Placental pericyte (primary cell): ENCODE results near the genes LUC7L2 and CLEC2L.

- CAGE, long polyA plus RNA, result no peak
Measured at GRCh38 chr7:135755258-135755752, 6.7 kb upstream of the FAM180A start.

DNA sequence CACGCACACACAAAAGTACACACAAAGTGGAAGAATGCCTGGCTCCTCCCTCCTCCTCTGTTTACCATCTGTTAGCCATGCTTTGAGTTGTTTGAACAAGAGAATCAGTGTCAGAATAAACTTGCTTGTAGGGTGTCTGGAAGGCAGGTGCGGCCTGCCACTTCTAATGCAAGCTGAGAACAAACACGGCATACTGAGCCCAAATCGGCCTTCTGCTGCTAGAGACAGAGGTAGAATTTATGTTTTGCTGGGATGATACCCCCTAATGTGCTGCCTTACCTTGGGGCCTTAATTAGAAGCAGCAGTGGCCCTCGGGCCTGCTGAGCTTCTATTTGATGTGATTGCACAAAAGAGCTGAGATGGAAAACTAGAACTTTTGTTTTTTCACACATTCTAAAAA, 24.9 kb upstream of the FAM180A start:
- CAGE, long polyA plus RNA, result no peak

GRCh38 chr7:135930777-135931430, 46.3 kb downstream of the MTPN start:
- CAGE, long polyA plus RNA, result no peak

GRCh38 chr7:135979981-135980324, 2.8 kb upstream of the MTPN start:
- CAGE, long polyA plus RNA, result no peak

GRCh38 chr7:137935662-137936240, 66.1 kb downstream of the CREB3L2 start:
- CAGE, long polyA plus RNA, result no peak

- CAGE, long polyA plus RNA, result no peak
Measured at GRCh38 chr7:137962575-137963534, 39.0 kb downstream of the CREB3L2 start.

DNA sequence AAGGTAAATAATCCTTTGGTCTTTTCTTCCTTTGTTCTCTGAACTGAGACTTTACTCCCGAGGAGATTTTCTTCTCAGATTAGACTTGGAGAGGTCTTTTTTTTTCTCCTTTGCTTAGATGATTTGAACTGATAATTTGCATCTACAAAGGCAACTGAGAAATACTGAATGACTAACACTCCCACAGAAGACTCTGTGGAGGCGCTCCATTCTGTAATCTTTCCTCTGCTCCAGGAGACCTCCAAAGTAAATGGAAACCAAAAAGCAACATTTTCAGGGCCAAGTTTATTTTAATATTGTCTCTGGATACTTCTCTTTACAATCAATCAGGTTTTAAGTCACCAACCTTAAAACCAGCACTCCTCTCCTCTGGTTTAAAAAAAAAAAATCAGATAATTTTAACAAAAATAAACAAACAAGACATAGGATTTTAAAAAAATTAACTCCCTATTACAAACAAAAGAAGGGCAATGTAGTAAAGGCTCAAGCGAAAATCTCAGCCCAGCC, 93.4 kb downstream of the AKR1D1 start:
- CAGE, long polyA plus RNA, result no peak

GRCh38 chr7:138563712-138564094, 103.6 kb downstream of the TRIM24 start:
- CAGE, long polyA plus RNA, result no peak

DNA sequence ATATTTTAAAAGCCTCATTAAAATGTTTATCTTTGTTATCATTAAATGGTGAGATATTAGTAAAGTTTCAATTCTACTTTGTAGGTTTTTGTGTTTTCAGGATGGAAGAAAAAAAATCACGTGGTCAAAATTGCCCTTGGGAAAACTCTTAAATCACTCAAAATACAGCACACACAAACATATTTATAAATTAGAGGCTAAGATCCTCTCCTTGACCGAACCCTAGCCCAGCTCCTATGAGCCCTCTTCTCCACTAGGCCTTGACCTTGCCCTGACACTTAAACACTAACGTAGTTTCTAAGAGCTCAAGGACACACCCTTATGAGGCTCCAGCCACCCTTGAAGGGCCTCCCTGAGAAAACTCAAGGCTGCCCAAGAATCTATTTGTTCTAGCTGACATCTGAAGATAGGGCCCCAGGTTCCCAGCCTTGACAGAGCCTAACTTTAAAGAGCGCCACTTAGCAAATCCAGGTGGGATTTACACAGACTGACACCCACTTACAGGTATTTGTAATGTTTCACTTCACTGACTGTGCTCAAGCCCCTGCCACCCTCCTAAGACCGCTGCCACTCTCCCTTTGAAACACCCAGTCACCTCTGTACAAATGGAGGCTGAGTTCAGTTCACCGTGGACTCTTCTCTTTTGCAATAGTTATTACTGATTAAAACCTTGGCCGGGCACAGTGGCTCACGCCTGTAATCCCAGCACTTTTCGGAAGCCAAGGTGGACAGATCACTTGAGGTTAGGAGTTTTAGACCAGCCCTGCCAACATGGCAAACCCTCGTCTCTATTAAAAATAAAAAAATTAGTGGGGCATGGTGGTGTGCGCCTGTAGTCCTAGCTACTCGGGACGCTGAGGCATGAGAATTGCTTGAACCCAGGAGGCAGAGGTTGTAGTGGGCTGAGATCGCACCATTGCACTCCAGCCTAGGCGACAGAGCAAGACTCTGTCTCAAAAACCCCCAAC, 90.5 kb downstream of the SVOPL start:
- CAGE, long polyA plus RNA, result no peak

DNA sequence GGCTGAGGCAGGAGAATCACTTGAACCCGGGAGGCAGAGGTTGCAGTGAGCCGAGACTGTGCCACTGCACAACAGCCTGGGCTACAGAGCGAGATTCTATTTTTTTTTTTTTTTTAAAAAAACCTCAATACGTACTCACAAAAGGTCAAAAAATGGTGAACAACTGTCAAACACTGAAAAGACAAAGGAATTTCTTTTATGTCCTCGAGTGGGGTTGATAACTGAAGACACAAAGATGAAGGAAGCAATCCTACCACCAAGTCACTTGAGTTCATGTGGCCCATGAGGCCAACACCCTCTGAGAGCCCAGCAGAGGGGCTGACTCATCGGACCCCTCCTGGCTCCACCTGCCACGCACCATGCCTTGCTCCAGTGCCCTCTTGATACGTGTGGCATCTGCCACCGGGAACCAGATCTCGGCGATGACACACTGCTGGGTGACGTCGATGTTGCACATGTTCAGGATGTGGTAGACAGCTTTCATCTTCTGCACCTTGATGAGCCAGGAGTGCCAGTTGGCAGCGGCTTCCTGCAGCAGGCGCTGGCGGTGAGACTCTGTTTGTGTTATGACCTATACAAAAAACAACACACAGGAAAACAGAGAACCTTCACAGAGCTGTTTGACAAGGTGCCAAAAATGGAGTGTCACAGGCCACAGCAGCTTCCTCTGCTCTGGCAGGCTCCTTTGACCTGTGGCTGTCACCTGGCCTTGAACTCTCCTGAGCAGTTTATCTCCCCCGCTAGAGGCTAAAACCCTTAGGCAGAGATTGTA, 45.3 kb upstream of the TMEM213 start:
- CAGE, long polyA plus RNA, result no peak

DNA sequence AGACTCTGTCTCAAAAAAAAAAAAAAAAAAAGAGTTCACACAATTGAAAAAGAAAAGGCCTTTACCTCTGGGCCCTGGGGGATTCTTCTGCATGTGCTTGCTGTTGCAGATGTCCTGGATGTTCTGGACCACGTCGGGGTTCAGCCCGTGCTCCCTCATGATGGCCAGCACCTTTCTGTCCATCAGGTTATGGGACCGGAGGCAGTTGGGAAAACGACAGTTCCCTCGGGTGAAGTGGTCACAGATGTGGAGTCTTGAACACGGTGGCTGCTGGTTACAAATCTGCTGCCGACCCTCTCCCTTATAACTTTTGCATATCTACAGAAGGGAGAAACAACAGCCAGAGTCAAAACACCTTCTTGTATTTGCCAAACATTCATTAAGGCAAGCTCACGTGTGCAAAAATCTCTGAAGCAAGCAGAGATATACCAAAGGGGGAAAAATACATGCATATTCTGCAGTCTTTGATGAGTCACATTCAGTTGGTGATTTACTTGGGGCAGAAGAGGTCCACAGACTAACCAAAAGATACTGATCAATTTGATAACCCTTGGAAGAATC, 25.7 kb downstream of the ZC3HAV1 start:
- CAGE, long polyA plus RNA, result no peak

DNA sequence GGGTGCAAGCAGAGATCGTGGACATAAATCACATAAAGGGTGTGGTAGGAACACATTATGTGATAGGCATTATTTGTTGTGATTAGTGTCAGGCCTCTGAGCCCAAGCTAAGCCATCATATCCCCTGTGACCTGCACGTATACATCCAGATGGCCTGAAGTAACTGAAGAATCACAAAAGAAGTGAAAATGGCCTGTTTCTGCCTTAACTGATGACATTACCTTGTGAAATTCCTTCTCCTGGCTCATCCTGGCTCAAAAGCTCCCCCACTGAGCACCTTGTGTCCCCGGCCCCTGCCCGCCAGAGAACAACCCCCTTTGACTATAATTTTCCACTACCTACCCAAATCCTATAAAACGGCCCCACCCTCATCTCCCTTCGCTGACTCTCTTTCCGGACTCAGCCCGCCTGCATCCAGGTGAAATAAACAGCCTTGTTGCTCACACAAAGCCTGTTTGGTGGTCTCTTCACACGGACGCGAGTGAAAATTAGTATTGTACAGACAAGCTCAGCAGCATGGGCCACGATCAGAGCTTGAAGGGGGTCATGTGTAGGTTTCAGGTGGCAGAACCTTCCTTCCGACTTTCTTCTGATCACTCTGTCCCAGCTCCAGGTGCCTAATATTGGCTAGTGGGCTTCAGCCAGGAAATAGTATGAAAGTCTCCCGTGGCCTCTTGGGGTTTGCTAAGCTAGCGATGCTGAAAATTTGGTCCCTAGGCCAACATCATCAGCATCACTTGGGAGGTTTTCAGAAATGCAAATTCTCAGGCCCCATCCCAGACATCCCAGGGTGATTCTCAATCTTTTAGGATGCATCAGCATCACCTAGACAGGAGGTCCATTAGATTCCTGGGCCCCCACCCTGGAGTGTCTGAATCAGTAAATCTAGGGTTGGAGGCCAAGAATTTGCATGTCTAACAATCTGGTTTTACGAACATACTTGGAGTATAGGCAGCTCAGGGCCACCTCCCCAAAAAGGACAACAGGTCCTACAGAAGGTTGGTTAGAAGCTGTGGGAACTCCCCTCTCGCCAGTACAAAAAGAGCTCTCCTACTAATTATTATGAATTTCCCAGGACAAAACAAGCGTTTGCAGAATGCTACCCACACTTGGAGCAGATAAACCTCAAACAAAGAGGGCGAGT, 15.8 kb downstream of the ZC3HAV1 start:
- CAGE, long polyA plus RNA, result no peak

DNA sequence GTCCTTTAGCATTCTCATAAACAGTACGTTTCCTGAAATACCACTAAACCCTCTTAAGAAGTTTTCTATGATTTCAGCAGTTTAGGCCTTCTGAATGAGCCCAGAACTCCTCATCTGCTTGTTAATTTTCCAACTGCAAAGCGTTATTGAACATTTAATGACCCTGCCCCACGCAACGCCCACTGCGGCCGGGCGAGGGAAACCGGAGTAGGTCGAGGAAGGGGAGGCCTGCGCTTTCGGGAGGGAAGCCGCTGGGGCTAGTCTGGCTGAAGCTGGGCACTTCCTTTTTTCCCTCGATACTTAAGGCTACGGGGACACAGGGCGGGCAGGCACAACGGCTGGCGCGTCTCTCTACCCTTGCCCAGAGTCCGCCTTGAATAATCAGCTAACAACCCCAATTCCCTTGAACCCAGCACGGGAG, 509 bp upstream of the UBN2 start:
- CAGE, long polyA plus RNA, result no peak

DNA sequence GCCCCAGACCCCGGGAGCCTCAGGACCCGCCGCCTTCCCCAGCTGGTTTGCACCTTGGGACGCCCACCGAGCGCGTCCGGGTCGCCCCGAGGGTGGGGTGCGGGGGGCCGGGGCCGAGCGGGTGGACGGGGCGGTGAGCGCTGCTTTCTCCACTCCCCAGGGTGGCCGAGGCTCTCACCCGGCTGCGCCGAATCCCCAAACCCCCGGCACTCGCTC, 846 bp downstream of the UBN2 start:
- CAGE, long polyA plus RNA, result no peak

- CAGE, long polyA plus RNA, result no peak
Measured at GRCh38 chr7:139359565-139360672, at the start of gene LUC7L2. TSS of gene LUC7L2 (plus strand) at chr7:139359894.

GRCh38 chr7:139384124-139384498, 24.4 kb downstream of the LUC7L2 start:
- CAGE, long polyA plus RNA, result no peak

DNA sequence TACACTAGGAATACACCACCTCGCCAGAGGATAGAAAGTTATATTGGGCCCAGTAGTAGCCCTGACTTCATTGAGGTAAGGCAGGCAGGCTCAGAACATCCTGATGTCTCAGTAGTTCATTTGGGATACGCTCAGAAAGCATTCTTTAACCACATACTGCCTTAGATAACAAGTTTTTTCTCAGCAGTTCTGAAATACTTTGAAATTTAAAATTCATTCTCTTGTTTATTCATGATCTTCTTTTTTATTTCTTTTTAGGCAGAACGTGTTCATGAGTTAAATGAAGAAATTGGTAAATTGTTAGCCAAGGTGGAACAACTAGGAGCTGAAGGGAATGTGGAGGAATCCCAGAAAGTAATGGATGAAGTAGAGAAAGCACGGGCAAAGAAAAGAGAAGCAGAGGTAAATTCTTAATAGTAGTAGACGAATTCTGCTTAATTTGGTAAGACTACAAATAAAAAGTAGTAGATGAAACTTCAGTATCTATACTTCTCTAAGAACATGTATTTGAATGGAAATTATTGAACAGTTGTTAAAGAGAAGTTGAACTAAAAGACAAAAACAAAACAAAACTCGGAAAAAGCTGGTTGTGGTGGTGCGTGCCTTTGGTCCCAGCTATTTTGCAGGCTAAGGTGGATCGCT, 45.8 kb downstream of the LUC7L2 start:
- CAGE, long polyA plus RNA, result no peak

DNA sequence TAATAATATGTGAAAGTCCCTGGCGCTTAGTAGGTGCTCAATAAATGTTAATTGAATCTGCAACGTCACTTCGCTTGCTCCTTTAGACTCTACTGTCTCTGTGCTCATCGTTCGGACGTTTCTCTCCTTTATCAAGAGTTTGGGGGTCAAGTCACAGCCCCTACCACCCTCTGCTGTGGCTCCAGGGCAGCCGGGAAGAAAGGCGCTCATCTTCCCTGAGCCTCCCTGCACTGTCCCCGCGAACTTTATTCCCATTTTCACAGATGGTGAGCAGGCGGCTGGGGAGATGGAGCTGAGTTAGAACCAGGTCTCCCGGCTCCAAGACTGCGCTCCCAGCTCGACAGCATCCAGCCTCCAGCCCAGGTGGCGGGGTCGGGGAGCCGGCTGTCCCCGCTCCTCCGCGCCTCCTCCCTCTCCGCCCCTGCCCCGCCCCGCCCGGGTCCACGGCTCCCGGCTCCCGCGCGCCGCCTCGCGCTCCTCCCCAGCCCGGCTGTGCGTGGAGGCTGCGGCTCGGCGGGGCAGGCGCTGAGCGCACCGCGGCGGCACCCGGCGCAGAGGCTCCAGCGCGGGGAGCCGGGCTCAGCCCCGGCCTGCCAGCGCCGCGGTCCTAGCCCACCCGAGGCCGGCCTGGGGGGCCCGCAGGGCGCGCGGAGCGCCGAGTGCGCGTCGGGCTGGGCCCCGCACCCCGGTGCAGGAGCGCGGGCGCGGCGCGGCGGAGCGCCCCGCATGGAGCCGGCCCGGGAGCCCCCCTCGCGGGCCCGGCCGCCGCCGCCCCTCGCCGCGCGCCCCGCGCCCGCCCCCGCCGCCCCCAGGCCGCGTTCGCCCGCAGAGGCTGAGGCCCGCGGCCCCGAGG, at the start of gene CLEC2L:
CLEC2L (plus strand) TSS at position 484 of the 853 bp plus-strand sequence.
- CAGE, long polyA plus RNA, result no peak

GRCh38 chr7:139630716-139631496, 107.4 kb downstream of the CLEC2L start:
- CAGE, long polyA plus RNA, result no peak

DNA sequence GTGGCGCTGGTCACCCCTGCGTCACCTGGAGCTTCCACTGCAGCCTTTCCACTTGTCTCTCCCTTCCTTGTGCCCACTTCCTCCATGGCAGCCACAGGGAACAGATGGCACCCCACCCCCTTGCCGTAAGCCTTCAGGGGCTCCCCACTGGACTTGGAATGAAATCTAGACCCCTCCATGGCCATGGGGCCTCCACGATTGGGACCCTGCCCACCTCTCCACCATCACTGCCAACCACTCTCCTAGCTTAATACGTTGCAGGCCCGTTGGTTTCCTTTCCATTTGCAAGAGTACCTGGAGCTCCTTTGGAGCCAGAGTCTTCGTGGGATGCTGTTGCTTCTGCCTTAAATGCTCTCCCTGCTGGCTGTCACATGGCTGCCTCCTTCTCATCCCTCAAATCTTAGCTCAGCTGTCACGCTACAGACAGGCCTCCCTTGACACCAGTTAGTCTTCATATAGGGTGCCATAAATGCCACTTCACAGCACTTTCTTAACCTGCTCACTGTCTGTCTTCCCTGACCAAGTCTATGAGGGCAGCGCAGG, 113.7 kb downstream of the CLEC2L start:
- CAGE, long polyA plus RNA, result no peak